Hepatocyte (in vitro differentiated cells and primary cell): ENCODE measurements around the gene RNF166.

DNA sequence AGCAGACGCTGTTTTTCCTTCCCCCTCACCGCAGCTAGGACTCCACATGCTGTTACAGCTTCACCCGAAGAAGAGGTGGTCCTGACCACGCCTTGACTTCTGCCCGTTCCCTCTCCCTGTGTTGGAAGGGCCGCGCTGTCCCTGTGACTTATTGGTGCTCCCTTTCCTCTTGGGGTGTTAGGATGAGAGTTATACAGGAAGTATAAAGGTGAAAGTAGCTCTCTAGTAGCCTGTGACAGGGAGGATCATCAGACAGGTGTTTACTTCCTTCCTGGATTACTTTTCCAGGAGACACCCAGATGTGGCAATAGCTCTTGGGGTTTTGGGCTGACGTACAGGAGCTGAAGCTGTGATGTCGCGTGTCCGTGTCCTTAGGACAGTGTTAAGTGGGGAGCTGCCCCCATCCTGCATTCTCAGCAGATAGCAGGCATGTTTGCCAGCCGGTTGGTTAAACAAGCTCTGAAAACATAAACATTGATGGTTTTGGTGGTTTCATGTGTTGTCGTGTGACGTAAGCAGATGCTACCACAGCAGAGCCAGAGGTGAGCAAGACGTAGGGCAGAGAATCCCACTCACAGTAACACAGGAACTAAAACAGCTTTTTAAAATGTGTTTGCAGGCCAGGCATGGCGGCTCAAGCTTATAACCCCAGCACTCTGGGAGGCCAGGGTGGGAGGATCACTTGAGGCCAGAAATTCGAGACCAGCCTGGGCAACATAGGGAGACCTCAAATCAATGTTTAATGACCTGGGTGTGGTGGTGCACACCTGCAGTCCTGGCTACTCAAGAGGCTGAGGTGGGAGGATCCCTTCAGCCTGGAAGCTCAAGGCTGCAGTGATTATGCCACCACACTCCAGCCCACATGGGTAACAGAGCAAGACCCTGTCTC lies 18.4 kb upstream of the IL17C start:
- RAMPAGE, long total RNA: no peak
- RRBS: no CpG with 5 or more reads among the region's 17 CpGs

DNA sequence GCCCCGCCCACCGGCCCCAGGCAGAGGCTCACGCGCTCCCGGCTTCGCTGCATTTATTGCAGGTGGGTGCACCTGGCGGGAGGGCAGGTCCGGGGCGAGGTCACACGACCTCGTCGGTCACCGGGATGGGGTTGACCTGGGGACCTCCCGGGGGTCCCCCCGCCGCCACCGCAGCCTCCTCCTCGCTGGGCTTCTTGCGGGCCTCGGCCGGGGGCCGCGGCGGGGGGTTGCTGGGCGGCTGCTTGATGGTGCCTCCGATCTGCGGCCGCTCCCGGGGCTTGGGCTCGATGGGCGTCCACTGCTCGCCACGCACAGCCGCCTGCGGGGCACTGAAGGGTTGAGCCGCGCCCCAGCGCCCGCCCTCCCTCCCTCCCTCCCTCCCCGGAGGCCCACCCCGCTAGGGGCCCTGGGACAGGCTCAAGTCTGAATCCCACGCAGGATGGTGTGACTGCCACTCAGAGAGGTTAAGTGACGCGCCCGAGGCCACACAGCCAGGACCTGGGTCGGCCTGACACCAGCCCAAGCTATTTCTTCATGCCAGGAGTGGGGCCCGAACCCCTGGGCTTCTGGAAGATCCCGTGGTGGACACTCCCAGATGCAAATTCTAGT lies 5.0 kb downstream of the IL17C start:
- RAMPAGE, long total RNA: no peak
- RRBS: 93% methylated on average over 25 of the region's 48 CpGs

DNA sequence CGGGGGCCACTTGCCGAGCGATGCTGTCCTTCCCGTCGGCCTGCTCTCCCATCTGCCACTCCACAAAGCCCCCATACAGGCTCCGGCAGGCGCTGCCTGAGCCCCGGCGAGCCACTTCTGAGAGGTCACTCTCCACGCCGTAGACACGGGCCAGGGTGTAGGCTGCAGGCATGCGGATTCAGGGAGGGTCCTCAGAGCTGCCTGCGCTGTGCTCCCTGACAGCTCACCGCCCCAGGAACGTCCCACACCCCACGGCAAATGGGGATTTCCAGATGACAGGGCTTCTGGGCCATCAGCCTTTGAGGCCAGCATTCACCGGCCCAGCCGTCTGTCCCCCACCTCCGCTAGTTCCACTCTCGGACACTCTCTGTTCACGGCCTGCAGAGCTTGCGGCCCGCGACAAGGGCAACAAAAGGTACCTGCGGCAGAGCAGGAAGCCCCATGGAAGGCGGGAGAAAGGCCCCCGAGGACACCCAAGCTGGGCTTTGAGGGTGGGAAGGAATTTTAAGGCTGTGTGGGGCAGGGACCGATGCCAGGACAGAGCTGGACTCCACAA lies 5.4 kb upstream of the CYBA start:
- RAMPAGE, long total RNA: no peak
- RRBS: no CpG with 5 or more reads among the region's 29 CpGs

GRCh38 chr16:88663764-88664286 lies 934 bp upstream of the MVD start:
- RAMPAGE, long total RNA: no peak
- RRBS: 1% methylated on average over 8 of the region's 28 CpGs

GRCh38 chr16:88702921-88703427 lies 3.2 kb downstream of the RNF166 start:
- RAMPAGE, long total RNA: no peak
- RRBS: no CpG with 5 or more reads among the region's 26 CpGs

DNA sequence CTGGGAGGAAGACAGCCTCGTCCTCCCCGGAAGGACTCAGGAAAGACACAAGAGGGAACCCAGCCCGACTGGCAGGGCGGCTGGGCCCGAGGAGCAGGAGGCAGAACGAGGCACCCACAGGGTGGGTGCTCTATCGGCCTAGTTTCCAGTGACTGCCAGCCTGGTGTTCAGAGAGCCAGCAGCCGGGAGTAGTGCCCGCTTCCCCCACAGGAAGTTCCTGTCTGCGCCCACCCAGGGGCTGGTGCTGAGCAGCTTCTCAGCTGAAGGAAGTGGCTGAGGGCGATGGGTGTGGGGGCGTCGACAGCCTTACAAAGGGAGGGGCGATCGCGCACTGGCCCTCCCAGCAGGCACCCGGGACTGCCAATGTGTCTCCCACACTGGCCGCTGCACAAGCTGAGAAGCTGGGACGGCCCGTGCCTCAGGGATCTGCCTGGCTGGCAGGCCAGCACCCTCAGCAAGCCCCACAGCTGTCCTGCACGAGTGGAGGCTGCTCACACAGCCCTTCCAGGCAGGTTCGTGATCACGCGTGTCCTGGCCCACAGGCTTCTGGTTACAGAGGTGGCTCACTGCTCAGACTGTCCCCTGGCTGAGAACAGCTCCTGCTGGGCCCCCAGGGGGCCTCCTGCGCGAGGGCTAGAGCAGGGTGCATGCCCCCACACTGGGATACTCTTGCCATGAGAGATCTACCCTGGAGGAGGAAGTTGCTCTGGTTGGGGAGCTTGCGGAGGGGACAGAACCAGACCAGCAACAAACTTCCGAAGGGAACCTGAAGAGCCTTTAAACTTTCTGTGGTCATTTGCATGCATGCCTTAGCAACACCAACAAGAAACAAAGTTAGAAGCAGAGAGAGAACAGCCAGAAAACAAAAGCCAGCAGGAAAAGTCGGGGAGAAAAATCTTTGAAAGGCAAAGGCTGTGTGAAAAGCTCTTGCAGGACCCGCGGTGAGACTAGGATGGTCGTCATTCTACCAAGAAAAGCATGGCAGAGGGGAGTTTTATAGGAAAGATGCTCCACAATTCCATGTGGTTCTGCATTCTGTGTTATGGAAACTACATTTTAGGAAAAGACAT lies 2.4 kb downstream of the RNF166 start:
- RAMPAGE, long total RNA: no peak
- RRBS: no CpG with 5 or more reads among the region's 32 CpGs

DNA sequence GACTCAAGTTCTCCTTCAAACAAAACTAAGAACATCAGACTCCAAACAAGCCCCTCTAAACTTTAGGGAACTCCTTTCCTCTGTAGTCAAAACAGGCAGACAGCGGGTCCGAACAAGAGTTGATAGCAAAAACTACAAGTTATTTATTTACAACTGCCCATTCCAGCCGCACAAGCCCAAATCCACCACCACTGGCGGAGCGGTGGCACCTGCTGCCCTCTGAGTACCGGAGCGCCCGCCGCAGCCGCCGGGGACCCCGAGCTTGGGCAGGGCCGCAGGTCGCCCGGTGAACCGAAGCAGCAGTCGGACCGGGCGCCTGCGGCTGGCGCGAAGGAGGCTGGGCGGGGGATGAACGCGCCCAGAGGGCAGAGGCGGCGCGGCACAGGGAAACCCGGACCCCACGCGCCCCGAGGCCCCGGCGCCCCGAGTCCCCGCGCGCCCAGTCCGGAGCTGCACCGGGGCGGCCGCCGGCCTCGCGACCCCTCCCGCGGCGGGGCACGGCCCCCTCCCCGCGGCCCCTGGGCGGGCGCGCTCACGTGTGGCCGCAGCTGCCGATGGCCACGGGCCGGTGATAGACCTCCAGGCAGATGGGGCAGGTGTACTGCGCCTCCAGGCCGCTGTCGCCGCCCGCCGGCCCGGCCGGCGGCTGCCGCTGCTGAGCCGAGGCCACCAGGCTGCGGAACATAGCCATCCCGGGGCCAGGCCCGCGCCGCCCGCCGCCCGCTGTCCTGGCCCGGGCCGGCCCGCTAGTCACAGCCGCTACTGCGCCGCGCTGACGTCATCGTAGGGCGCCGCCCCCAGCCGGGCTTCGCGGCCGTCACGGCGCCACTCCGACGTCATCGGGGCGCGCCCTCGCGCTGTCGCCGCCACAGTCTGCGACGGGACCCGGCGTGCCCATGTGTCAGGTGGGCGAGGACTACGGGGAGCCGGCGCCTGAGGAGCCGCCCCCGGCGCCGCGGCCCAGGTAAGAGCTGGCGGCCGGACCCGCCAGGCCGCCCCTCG lies at the start of gene RNF166:
Gene RNF166, minus strand, starts transcription at position 774 of the 1,002 bp plus-strand sequence.
- RAMPAGE, long total RNA: no peak
- RRBS: 2% methylated on average over 71 of the region's 122 CpGs

GRCh38 chr16:88731608-88732398 lies 25.5 kb downstream of the CTU2 start:
- RAMPAGE, long total RNA: no peak
- RRBS: no CpG with 5 or more reads among the region's 26 CpGs

DNA sequence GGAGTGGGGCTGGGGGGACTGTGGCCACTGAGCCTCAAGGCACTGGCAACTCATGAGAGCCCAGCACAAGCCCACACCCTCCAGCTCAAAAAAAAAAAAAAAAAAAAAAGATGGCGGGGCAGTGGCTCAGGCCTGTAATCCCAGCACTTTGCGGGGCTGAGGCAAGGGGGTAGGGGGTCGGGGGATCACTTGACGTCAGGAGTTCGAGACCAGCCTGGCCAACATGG lies 920 bp upstream of the PIEZO1 start:
- RAMPAGE, long total RNA: no peak
- RRBS: no CpG with 5 or more reads among the region's 5 CpGs

DNA sequence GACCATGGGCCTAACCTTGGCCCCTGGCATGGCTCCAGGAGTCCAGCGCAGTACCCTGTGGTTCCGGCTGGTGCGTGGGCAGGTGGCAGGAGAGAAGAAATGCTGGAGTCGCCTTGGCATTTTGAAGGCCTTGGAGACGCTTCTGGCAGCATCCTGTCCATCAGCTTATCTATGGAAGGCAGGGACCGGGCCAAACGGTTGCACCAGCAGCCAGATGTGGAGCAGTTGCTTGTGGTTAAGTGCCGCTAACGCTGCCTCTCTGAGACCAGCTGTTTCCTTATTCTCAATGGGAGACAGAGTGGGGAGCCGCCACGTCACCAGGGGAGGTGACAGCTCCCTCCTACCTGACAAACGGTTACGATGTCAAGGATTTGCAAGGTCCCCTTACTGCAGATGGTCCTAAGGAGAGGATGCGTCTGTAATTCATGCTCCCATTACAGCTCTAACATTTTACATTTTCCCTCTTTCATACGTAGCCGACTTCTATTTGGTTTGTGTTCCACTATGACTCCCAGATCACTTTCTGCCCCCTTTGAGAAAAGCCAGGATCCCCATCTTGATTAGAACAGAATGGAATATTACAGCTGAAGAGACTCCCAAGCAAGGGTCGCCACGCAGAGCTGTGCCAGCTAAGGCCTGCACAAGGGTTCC lies 3.6 kb upstream of the CDT1 start:
- RAMPAGE, long total RNA: no peak
- RRBS: no CpG with 5 or more reads among the region's 18 CpGs

DNA sequence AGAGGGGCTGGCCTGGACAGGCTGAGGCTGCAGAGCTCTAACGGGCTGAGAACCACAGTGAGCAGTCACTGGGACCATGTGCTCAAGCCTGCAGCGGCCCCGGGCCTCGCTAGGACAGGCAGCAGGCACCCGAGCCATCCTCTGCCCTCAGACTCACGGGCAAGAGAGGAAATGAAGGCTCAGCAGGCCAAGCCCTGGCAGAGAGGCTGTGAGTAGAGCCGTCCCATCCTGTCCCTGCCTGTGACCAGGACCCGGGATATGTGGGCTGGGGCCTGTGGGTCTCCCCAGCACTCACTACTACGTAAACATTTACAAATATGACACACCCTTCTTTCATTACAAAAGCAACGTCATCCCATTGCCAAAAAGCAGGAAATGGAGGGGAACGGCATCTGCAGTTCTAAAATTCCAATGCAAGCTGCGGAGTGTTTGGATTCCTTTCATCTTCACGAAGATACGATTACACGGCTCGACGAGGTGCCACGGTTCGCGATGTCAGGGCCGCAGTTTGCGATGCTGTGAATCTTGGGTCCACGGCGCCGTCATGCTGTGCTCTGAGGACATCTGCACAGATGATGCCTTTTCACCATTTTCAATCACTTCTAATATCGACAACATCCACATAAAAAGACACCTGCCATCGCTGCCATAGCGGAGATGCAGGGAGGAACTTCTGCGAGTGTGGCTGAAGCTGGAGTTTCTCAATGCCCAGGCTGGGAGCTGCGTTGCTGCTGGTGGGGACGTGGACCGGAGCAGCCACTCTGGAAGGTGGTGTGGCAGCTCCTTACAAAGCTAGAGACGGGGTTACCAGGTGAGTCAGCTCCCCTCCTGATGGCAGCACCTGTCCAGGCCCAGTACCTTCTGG lies 6.7 kb upstream of the APRT start:
- RAMPAGE, long total RNA: no peak
- RRBS: no CpG with 5 or more reads among the region's 33 CpGs

- RAMPAGE, long total RNA: no peak
- RRBS: no CpG with 5 or more reads among the region's 21 CpGs
These were observed 1.7 kb downstream of the PABPN1L start for GRCh38 chr16:88864692-88865208.

DNA sequence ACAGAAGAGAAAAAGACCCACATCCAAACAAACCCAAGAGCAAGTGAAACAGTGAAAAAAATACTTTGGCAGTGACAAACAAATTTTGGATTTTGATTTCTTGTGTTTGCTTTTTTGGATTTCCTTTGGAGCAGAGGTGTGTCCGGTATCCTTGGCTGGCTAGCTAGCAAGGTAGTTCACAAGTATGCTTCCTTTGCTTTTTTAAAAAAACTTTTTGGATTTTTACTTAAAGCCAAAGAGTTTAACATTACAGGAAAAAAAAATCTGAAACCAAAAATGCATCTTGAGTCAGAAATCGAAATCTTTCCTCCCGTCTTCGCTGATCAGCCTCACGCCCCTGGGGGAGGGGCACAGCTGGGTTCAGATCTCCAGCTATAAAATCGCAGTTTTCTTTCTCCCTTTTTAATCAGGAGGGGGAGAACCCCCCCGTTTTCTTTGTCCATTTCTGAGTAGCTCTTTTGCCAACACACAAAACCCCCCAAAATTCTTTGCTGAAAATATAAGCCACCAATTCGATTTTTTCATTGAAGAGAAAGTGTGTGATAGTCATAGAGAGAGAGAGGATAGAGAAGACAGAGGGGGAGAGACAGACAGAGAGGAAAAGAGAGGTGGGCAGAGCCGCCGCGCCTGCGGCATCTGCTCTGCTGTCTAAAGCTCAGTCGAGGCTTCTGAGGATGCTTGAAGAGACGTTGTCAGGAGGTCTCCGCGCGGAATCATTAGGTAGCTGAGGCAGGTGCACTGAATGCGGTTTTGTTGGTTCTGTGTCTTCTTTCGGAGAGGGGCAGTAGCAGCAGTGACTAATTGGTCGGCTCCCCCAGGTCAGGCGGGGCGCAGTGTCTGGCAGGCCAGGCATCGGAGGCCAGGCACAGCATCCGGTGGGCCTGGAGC lies 9.8 kb upstream of the PABPN1L start:
- RAMPAGE, long total RNA: no peak
- RRBS: 90% methylated on average over 1 of the region's 24 CpGs

- RAMPAGE, long total RNA: no peak
- RRBS: no CpG with 5 or more reads among the region's 23 CpGs
These were observed 16.1 kb upstream of the PABPN1L start for GRCh38 chr16:88882481-88883030.

DNA sequence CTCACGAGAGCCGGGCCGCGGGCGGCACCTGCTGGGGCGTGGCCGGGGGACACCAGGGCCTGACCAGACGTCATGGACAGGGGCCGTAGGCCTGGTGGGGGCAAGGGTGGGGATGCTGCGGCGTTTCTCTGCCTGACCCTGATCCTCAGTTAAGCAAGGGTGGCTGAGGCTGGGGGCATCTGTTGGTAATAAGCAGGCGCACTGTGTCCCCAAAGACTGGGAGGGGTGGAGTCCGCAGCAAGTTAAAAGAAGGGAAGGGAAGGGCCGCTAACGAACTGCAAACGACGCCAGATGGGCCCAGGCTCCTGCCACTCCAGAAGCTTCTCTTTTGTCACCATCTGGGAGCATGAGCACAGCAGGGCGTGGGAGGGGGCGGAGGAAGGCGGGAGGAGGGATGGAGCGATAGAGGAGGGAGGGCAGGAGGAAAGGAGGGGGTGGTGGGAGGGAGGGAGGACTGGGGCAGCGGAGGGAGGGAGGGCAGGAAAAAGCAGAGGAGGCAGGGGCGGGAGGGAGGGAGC lies 22.5 kb upstream of the PABPN1L start:
- RAMPAGE, long total RNA: no peak
- RRBS: 75% methylated on average over 2 of the region's 23 CpGs

- RAMPAGE, long total RNA: no peak
- RRBS: 8% methylated on average over 17 of the region's 53 CpGs
These were observed 37.0 kb downstream of the CBFA2T3 start for GRCh38 chr16:88939834-88940586.

GRCh38 chr16:88956674-88957434 lies 20.2 kb downstream of the CBFA2T3 start:
- RAMPAGE, long total RNA: no peak
- RRBS: 85% methylated on average over 12 of the region's 31 CpGs

DNA sequence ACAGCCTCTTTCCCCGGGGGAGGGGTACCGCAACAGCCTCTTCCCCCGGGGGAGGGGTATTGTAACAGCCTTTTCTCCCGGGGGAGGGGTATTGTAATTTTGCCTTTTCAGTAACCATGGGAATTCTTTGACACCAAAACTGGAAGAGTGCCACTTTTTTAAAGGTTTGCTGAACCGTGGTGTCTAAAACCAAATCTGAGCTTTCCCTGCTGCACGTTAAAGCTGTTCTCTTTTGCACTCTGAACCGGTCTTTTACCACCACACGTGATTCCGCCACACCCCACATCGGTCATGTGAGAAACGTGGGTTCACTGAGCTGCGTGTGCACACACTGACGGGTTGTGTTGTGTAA lies 9.3 kb upstream of the ACSF3 start:
- RAMPAGE, long total RNA: no peak
- RRBS: no CpG with 5 or more reads among the region's 13 CpGs

DNA sequence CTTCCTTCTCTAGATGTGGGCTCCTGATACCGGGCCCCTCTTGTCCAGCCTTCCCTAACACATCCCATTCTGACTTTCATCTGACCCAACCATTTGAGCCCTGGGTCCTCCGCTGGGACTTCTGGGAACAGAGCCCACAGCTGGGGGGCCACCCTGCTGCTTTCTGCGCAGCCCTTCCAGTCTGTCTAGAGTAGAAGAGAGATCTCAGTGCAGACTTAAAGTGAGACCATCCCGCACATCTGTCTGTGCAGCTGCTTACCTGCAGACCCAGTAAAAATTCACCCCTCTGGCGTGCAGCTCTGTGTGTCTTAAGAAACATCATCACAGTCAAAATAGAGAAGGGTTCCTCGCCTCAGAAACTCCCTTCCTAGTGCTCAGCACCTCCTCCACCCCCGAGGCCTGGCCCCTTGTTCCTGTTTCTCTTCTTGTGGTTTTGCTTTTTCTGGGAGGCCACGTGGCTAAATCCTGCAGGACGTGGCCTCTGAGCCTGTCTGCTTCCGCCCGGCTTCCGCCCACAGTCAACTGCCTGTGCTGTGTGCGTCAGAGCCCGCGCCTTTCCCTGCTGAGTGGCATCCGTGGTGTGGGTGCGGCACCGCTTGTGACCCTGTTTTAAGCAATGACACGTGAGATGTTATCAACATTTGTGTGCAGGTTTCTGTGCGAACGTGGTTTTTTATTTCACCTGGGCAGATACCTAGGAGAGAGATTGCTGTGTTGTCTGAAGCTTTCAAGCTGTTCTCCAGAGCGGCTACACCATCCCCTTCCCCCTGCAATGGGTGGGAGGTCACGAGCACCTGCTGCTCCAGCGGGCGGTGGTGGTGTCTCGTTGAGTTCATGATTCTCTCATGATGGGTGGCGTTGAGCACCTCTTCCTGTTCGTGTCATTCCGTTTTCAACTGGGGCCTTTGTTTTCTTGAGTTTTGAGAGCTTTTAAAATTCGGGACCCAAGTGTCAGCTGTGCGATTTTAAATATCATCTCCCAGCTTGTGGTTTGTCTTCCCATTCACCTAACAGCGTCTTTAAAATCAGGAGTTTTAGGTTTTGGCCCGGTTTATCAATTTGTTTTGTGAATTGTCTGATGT lies 21.6 kb downstream of the ACSF3 start:
- RAMPAGE, long total RNA: no peak
- RRBS: 72% methylated on average over 1 of the region's 33 CpGs

DNA sequence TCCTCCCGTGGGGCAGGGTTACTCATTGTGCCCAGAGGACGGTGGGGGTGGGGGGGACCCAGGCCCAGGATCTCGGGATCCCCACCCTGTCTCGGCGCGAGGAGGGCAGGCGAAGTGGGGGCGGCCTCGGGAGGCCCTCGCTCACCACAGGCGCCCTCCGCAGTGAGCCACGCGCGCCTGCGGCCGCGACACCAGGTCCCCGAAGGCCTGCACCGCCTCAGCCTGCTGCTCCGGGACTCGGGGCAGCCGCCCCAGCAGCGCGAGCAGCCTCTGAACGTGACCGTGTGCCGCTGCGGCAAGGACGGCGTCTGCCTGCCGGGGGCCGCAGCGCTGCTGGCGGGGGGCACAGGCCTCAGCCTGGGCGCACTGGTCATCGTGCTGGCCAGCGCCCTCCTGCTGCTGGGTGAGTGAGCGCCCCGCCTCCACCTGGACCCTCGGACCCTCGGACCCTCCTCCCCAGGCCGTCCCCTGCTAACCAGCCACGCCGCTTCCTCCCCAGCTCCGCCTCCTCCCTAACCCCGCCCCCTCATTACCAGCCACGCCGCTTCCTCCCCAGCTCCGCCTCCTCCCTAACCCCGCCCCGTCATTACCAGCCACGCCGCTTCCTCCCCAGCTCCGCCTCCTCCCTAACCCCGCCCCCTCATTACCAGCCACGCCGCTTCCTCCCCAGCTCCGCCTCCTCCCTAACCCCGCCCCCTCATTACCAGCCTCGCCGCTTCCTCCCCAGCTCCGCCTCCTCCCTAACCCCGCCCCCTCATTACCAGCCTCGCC lies 8.1 kb downstream of the SLC22A31 start:
- RAMPAGE, long total RNA: no peak
- RRBS: 2% methylated on average over 10 of the region's 65 CpGs